Kidney epithelial cell (primary cell): ENCODE measurements around the genes TSSC4 and TRPM5.

GRCh38 chr11:2208738-2209157, 37.1 kb upstream of the TH start:
- RAMPAGE, long total RNA: no peak
- RRBS: no CpG with 5 or more reads among the region's 16 CpGs

DNA sequence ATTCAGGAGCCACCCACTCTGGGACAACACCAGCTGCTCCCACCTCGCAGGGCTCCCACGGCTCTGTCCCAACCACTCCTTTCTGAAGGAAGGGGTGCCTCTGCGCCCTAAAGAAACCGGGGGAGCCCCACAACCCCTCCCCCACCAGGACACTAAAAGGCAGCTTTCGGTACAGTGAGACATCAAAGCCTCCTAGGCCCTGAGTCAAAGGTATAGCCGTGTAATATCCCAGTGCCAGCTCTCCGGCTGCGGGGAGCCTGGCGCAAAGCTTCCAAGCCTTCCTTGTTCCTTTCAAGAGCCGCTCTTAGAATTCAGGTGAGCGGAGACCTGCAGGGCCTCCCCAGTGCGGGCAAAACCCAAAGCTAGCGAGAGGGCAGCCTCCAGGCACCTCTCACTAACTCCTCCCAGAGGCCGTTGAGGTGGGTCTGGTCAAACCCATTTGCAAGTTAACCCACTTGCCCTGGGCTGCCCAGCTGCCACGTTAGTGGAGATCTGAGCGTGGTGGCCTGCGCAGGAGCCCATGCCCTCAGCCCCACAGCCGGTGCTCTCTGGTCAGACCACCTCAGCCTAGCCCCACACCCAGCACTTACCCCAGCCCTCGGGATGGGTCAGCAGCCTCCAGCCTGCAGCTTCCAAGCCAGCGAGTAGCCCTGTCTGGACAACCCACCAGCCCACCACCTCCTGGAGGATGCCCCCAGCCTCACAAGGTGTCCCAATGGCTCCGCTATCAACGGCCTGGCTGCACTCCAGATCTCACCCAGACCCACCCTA, 2.6 kb downstream of the ASCL2 start:
- RAMPAGE, long total RNA: no peak
- RRBS: no CpG with 5 or more reads among the region's 22 CpGs

DNA sequence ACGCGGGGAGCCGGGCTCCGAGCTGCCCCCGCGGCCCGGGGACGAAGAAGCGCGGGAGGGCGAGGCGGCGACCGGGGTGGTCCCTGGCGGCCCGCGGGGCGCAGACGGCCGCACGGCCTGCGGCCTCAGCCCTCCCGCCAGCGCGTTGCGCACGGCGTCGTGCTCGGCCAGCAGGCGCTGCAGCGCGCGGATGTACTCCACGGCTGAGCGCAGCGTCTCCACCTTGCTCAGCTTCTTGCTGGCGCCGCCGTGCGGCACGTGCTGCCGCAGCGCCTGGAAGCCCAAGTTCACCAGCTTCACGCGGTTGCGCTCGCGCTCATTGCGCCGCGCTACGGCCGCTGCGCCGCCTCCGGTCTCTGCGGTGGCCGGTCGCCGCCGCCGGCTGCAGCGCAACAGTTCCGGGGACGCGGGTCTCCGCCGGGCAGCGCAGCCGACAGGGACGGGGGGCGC, 516 bp downstream of the ASCL2 start:
- RAMPAGE, long total RNA: no peak
- RRBS: 2% methylated on average over 8 of the region's 73 CpGs

DNA sequence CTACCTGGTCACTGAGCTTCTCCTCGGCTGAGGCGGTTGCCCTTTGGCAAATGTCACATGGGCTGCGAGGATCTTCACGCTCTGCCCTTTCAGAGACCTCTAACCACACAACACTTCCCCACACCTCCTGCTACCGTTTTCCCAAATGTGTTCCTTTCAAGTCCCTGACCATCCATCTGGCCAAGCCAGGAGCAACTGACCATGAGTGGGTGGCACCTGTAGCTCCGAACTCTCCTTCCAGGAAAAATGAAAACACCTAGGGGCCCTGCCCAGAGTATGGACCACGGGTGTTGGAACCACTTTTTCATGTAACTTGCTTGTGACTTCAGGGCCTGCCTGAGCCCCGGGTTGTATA, 7.0 kb downstream of the C11orf21 start:
- RAMPAGE, long total RNA: no peak
- RRBS: no CpG with 5 or more reads among the region's 8 CpGs

- RAMPAGE, long total RNA: no peak
- RRBS: no CpG with 5 or more reads among the region's 3 CpGs
These were observed 2.4 kb upstream of the CD81 start for GRCh38 chr11:2374803-2375083.

DNA sequence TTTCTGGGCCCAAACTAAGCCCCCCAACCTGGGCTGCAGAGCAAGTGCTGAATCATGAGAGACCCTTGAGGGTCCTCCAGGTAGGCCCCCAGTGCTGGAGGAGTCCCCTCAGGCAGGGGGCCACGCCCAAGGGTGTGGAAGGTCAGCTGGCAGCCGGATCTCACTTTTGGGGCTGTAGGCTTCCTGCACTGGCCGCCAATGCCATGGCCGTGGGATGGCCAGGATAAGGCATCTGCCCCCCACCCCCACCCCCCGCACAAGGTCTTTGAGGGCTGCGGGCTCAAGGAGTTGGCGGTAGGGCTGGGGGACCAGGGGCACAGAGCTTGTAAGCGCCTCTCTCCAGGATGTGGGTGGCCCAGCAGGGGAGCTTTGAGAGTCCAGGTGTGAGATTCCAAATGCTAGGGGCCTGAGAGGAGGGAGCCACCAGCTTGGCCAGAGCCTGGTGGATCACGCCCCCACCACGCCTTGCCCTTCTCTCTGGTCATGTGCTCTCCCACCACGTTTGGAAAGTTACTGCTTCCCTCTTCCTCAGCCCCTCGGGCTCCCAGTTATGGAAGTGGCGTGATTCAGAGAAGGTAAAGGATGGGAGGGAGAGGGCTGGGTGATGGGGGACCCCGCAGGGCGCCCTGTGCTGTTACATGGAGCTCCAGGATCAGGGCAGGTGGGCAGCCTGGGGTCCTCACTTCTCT, 5.0 kb downstream of the CD81 start:
- RAMPAGE, long total RNA: no peak
- RRBS: no CpG with 5 or more reads among the region's 15 CpGs

DNA sequence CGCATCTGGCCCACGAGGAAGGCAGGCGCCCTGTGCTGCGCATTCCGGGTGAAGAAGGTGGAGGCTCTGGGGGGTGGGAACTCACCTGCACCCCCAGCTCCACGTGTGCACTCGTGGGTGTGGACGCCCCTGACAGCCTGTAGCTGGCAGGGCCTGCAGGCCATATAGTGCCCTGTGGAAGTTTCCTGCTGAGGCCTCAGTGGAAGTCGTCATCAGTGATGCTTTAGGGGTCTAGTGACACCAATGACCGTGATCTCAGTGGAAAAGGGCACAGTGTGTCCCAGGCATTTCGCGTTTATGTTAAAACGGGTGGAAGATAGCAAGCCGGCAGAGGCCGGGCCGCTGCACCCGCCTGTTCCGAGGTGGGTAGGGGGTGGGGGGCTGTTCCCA, 4.4 kb upstream of the TSSC4 start:
- RAMPAGE, long total RNA: no peak
- RRBS: no CpG with 5 or more reads among the region's 18 CpGs

GRCh38 chr11:2399996-2400883, at the start of gene TSSC4:
TSSC4 (plus strand) TSS chr11:2400750.
- RAMPAGE, long total RNA: start-site peak on the plus strand at chr11:2400743-2400814, 253 and 346 reads in 2 replicates
- RRBS: under 1% methylated on average over 27 of the region's 81 CpGs

DNA sequence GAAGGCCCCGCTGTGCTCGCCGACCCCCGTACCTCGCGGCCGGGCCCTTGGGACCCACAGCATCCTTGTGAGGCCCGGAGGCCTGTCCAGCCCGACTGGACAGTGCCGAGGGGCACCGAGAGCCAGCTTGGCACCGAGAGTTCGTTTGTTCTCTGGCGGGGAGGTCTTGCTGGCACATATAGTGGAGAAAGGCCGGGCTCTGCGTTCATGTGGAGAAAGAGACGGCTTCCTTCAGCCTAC, 254 bp downstream of the TSSC4 start:
- RAMPAGE, long total RNA: no peak
- RRBS: 1% methylated on average over 11 of the region's 17 CpGs

- RAMPAGE, long total RNA: no peak
- RRBS: 0% methylated on average over 2 of the region's 23 CpGs
These were observed at the start of gene TRPM5 for GRCh38 chr11:2444372-2444734. TRPM5 (minus strand) TSS chr11:2444514.

- RAMPAGE, long total RNA: no peak
- RRBS: 55% methylated on average over 9 of the region's 23 CpGs
These were observed 82.1 kb downstream of the KCNQ1 start for GRCh38 chr11:2526865-2527326.

DNA sequence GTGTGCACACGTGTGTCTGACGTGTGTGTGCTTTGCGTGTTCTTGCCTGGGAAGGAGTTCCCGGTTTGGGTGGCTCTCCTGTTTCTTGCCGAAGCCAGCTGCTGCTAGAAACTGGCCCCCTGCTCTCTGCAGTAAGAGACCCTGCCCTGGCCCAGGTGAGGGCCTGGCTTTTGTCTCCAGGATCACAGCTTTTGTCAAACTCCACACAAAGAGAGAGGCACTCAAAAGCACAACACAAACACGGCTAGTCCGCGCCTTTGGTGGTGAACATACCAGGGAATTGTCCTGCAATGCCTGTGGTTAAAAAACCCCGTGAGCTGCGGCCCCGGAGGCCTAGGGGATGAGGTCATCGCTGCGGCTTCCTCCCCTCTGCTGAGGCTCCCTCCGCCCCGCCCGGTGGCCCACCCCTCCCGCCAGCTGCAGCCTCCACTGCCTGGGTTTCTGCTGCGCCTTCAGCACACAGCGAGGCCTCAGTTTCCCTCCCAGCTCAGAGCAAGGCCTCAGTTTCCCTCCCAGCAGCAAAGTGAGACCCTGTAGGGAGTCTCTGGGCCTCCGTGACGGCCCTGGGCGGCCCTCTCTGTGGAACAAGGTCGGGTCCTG, 88.9 kb downstream of the KCNQ1 start:
- RAMPAGE, long total RNA: no peak
- RRBS: 2% methylated on average over 6 of the region's 23 CpGs

DNA sequence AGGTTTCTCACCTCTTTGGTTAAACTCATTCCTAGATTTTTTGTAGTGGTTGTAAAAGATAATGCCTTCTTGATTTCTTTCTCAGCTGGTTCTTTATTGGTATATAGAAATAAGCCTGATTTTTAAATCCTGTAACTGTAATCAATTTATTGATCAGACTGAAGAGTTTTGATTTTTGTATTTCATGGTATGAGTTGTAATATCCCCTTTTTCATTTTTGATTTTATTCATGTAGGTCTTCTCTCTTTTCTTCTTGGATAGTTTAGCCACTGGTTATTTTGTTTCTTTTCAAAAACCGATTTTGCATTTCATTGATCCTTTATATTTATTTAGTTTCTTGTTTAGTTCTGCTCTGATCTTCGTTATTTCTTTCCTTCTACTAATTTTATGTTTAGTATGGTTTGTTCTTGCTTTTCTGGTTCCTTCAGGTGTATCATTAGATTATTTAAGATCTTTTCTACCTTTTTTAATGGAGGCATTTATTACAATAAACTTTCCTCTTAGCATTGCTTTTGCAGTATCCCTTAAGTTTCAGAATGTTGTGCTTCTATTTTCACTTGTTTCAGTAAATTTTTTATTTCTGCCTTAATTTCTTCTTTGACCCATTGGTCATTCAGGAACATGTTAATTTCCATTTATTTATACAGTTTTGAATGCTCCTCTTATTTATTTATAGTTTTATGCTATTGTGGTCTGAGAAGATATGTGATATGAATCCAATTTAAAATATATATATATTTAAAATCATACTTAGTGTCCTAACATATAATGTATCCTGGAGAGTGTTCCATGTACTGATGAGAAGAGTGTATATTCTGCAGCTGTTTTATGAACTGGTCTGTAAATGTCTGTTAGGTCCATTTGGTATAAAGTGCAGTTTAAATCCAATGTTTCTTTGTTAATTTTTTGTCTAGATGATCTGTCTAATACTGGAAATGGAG, 197.8 kb downstream of the KCNQ1 start:
- RAMPAGE, long total RNA: no peak
- RRBS: no CpG with 5 or more reads among the region's 2 CpGs

DNA sequence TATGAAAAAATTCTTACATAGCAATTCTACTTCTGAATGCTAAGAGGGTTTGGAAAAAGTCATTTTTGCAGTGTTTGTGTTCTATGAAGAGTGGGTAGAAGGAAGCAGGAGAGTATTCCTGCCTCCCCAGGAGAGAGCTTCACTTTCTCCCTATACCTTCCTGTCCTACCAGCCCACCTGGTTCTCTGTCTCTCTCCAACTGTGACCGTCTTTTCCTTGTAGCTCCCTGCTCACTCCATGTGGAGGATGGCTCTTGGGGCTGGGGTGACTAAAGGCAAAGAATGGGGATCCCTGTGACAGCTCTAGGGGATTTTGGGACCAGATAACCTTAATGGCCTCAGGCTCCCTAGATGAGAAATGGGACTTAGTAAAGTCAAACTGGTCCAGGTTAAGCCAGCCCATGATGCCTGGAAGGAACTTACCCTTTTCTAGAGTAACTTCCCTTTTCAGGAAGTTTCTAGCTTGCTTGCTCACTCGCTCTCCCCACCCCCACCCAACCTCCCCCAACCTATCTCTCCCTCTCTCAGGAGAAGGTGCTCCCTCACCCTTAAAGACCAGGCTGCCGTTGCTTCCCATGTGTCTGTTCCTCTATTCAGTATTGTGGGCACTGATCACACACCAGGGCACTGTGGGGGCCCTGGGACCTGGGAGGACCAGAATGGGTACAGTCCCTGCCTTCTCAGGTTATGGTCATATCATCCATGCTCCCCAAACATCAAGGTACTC, 204.3 kb downstream of the CDKN1C start:
- RAMPAGE, long total RNA: no peak
- RRBS: no CpG with 5 or more reads among the region's 3 CpGs

DNA sequence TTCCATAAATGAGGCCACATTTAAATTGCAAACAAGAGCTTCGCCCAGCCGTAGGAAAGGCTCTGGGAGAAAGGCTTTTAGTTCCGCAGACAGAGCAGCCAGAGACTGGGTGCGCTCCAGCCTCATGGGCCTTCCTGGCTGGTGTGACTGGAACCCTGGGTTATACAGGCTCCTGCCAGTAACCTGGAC, 192.1 kb downstream of the CDKN1C start:
- RAMPAGE, long total RNA: no peak
- RRBS: no CpG with 5 or more reads among the region's 4 CpGs

DNA sequence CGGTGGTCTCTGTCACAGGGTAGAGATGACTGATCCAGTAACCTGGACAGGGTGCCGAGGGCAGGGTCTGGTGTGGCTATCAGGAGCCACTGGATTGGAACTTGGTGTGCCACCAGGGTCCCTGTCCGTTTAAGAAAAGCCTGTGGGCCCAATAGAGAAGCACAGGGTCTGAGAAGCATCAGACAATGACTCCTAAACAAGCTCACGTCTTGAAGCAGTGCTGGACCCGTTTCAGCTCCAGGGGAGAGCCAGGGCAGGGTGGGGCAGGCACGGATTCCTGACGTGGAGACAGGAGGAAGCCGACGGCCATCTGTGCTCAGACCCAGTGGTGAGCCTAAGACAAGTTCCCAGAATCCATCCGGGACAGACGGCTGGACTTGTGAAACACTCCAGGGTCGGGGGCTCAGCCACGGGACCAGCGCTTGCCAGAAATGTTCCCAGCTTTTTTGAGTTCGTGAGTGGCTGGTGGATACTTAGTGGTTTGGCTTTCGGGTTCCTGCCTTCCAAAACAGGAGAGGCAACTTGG, 160.6 kb downstream of the CDKN1C start:
- RAMPAGE, long total RNA: no peak
- RRBS: no CpG with 5 or more reads among the region's 16 CpGs

GRCh38 chr11:2938828-2939247, 9.6 kb upstream of the PHLDA2 start:
- RAMPAGE, long total RNA: no peak
- RRBS: no CpG with 5 or more reads among the region's 6 CpGs

GRCh38 chr11:2963674-2964024, 28.5 kb downstream of the NAP1L4 start:
- RAMPAGE, long total RNA: no peak
- RRBS: no CpG with 5 or more reads among the region's 5 CpGs

- RAMPAGE, long total RNA: no peak
- RRBS: no CpG with 5 or more reads among the region's 6 CpGs
These were observed 3.1 kb downstream of the NAP1L4 start for GRCh38 chr11:2989035-2989436.

- RAMPAGE, long total RNA: no peak
- RRBS: no CpG with 5 or more reads among the region's 16 CpGs
These were observed 21.9 kb upstream of the NAP1L4 start for GRCh38 chr11:3013840-3014603.